Zone of skin (tissue), 1 donor: ENCODE data around the genes DENND1B and ATP6V1G3.

DNA sequence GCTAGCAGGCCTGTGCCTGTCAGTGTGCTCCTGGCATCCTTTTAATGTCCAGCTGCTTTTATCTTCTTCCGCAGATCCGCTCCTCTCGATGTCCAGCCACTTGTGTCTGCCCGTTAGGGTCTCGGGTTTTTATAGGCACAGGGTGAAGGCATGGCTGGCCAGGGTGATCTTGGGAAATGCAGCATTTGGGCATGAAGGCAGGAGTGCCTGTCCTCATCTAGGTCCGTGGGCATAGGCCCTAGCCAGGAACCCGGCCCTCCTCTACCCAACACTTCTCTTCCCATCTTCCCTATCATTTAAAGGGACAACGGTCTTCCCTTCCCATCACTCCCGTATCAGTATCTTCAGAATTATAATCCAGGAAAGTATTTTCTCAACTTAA is 715.1 kb downstream of the BRINP3 start:
- RRBS: no CpG with 5 or more reads among the region's 9 CpGs

DNA sequence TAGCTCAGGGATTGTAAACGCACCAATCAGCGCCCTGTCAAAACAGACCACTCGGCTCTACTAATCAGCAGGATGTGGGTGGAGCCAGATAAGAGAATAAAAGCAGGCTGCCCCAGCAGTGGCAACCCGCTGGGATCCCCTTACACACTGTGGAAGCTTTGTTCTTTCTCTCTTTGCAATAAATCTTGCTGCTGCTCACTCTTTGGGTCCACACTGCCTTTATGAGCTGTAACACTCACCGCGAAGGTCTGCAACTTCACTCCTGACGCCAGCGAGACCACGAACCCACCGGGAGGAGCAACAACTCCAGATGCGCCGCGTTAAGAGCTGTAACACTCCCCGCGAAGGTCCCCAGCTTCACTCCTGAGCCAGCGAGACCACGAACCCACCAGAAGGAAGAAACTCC is 425.8 kb upstream of the RGS18 start:
- RRBS: no CpG with 5 or more reads among the region's 17 CpGs

DNA sequence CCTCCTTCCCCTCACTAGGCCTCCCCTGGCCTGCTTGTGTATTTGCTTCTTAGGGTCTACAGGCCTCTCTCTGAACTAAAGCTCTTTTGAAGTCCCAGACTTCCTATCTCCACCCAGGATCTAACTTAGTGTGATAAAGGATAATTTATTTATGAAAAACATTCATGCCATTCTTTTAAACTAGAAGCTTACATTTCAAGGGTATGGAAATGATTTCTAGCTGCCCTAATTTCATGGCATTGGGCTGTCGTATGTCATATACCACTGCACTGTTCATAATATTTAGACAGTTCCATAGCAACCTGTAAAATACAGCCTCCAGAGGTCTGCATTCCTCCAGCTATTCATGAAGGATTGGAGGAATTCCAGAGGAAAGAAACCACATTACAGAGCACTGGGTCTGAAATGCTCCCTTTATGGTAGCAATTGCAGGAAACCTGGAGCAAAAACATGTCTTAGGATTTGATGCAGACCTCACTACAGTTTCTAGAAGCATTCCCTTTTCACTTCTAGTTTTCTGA is 35.9 kb upstream of the RGS1 start:
- RRBS: no CpG with 5 or more reads among the region's 1 CpG

GRCh38 chr1:192579090-192579735 is 3.6 kb downstream of the RGS1 start:
- RRBS: no CpG with 5 or more reads among the region's 6 CpGs

- RRBS: no CpG with 5 or more reads among the region's 4 CpGs
These were observed 2.1 kb downstream of the RGS2 start for GRCh38 chr1:192810822-192811460.

DNA sequence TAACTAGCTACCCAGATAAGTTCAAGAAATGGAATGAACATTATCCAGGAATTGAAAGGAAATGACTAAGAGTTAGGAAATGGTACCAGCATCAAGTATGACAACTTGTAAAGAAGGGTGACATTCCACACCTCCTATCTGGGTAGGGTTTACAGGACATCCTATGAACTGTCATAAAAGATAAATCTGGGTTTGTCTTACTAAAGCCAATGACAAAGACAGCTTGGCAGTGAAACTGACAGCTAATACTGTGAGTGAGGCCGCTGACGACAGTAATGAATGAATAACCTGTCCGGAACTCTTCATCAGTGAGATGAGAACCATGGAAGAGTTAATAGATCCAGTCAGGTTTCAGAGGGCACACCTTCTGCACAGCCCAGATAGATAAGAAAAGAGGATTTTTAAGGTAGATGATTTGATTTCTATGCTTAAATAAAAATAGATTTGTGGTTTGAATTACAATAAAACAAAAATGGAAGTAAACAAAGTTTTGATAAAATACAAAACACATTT is 18.4 kb downstream of the RGS2 start:
- RRBS: no CpG with 5 or more reads among the region's 3 CpGs

- RRBS: no CpG with 5 or more reads among the region's 8 CpGs
These were observed 8.0 kb upstream of the GLRX2 start for GRCh38 chr1:193113132-193113730.

DNA sequence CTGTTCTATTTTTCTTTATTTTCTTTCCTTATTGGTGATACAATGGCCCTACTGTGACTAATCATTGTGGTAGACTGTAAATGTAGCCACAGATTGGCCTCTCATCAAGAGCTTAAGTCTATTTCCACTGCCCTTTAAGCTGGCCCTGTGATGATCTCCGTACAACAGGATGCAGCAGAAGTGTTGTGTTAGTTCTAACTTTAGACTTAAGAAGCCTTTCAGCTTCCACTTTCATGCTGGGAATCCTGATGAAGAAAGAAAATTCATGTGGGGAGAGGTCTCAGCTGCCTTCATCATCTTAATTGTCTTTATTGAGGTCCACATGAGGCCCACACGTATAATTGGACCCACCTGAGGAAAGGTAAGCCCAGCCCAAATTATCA is 285.6 kb upstream of the B3GALT2 start:
- RRBS: no CpG with 5 or more reads among the region's 2 CpGs

GRCh38 chr1:193479192-193479781 is 292.9 kb upstream of the B3GALT2 start:
- RRBS: no CpG with 5 or more reads among the region's 4 CpGs

DNA sequence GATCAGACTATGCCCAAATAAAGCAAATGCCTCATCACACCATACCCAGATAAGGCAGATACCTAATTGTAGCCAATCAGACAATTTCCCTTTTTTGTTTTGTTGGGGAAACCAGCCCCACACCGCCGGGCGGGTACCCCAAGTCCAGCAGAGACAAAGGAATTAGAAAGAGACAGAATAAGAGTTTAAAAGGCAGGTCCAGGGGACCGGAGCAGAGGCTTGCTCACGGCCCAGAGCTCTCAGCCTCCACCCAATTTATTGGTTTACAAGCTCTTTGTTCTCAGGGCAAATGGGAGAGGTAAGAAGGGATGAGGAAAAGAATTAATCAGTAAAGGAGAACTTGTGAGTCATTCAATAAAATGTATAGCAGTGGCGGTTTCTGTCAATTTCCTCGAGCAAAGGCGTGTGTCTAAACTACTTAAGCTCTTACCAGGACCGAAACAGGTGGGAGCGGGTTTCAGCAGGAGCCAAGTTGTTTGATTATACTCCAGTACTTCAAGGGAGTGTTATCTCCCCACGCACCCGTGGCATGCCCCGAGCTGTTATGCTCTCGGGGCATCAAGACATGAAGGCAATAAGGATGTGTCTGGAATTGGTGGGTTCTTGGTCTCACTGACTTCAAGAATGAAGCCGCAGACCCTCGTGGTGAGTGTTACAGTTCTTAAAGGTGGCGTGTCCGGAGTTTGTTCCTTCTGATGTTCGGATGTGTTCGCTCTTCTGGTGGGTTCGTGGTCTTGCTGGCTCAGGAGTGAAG is 886.7 kb downstream of the KCNT2 start:
- RRBS: 33% methylated on average over 2 of the region's 21 CpGs

- RRBS: no CpG with 5 or more reads among the region's 1 CpG
These were observed 7.7 kb downstream of the CFH start for GRCh38 chr1:196659558-196659842.

- RRBS: no CpG with 5 or more reads among the region's 2 CpGs
These were observed 22.0 kb downstream of the CFH start for GRCh38 chr1:196673835-196674208.

DNA sequence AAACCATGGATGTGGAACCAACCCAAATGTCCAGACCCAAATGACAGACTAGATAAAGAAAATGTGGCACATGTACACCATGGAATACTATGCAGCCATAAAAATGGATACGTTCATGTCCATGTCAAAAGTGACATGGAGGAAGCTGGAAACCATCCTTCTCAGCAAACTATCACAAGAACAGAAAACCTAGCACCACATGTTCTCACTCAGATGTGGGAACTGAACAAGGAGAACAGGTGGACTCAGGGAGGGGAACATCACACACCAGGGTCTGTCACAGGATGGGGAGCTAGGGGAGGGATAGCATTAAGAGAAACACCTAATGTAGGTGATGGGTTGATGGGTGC is 20.0 kb downstream of the CFHR4 start:
- RRBS: no CpG with 5 or more reads among the region's 1 CpG

GRCh38 chr1:197690050-197690726 is 85.1 kb downstream of the DENND1B start:
- RRBS: no CpG with 5 or more reads among the region's 3 CpGs

GRCh38 chr1:197775100-197776177 is at the start of gene DENND1B:
TSS of gene DENND1B (minus strand) at chr1:197775480.
- RRBS: 2% methylated on average over 52 of the region's 75 CpGs

- RRBS: no CpG with 5 or more reads among the region's 1 CpG
These were observed 1.1 kb upstream of the DENND1B start for GRCh38 chr1:197776375-197776854.

DNA sequence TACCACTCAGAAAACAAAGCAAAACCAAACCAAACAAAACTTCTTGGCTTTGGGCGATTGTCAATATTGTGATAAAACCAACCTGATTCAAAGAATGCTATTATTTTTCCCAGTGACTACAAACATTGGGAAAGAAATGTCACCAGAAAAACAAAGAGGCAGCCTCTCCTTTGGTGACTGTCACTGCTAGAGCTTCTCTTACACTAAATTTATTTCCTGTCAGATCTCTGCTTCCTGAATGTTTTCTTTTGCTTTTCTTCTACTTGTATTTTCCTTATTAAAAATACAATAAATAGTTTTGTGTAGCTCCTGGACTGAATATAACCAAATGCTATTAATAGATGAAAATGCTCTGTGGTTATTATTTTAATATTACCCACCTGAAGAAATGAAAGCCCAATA is 5.7 kb downstream of the ATP6V1G3 start:
- RRBS: no CpG with 5 or more reads among the region's 1 CpG

DNA sequence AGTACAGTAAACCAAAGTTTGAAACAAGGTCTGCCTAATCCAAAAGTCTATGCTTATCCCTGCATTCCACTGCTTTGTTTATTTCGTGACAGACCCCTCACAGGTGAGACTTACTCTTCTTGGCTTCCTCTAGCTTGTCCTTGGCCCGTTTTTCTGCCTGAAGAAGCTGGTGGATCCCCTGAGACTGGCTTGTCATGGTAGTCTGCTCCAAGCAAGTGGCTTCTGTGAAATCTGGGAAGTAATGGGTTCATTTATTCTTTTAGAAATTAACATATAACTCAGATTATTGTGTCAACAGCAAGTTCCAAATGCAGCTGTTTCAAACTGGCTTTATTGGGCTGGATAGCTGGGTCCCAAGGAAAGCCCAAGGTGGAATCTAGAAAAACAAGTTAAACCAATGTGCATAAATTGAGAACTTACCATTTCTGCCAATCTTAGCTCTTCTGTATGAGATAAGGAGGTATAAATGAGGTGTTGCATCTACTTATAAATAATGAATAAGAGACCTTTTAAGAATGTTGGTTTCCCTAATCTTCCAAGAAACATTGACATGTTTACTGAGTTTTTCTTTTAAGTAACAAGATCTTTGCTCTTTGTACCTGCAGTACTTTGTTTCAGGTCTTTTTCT is at the start of gene ATP6V1G3:
Gene ATP6V1G3, minus strand, starts transcription at position 226 of the 628 bp plus-strand sequence.
- RRBS: no CpG with 5 or more reads among the region's 2 CpGs

DNA sequence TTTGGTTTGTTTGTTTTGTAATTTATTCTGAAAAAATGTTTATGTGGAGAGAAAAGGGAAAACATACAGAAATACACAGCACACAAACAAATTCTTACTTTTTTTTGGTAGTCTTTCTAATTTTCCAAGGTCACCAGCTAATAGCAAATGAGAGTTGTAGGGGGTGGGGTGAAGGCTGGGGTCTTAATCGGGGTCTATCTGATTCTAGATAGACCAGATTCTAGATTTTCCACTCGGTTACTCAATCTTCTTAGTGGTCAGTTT is 9.3 kb downstream of the PTPRC start:
- RRBS: no CpG with 5 or more reads among the region's 2 CpGs